Airway epithelial cell (primary cell): ENCODE results near the genes SPSB4 and RASA2.

- RAMPAGE, long total RNA: no peak
Observed at GRCh38 chr3:138744635-138745290, 90.0 kb downstream of the PIK3CB start.

DNA sequence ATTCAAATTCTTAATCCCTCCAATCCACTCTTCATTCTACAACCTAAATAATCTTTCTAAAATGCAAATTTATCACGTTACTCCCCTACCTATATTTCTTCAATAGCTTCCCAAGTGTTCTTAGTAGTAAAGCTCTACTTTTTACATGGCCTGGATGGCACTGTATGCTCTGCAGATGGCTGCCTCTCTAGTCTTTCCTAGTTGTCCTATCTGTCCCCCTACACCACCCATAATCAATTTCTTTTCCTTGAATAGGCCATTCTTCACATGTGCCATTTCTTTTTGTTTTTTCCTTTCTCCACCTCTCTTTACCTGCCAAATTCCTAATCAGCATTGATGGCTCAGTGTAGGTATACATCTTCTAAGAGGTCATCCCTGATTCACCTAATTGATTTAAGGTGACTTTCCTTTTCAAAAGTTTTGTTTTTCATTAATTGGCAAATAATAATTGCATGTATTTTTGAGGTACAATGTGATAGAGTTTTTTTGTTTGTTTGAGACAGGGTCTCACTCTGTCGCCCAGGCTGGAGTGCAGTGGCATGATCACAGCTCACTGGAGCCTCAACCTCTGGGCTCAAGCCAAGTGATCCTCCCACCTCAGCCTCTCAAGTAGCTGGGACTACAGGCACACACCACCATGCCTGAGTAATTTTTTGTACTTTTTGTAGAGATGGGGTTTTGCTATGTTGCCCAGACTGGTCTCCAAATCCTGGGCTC, 85.2 kb downstream of the PIK3CB start:
- RAMPAGE, long total RNA: no peak

- RAMPAGE, long total RNA: no peak
Observed at GRCh38 chr3:138786781-138787177, 47.9 kb downstream of the PIK3CB start.

GRCh38 chr3:138799912-138800286, 34.8 kb downstream of the PIK3CB start:
- RAMPAGE, long total RNA: no peak

DNA sequence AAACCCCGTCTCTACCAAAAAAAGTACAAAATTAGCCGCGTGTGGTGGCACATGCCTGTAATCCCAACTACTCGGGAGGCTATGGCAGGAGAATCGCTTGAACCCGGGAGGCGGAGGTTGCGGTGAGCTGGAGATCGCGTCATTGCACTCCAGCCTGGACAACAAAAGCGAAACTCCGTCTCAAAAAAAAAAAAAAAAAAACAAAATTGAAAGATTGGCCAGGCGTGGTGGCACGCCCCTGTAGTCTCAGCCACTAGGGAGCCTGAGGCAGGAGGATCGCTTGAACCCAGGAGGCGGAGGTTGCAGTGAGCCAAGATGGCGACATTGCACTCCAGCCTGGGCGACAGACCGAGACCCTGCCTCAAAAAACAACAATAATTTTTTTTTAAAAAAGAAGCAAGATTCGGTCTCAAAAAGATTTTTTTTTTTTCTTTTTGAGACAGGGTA, 2.1 kb downstream of the PIK3CB start:
- RAMPAGE, long total RNA: no peak

DNA sequence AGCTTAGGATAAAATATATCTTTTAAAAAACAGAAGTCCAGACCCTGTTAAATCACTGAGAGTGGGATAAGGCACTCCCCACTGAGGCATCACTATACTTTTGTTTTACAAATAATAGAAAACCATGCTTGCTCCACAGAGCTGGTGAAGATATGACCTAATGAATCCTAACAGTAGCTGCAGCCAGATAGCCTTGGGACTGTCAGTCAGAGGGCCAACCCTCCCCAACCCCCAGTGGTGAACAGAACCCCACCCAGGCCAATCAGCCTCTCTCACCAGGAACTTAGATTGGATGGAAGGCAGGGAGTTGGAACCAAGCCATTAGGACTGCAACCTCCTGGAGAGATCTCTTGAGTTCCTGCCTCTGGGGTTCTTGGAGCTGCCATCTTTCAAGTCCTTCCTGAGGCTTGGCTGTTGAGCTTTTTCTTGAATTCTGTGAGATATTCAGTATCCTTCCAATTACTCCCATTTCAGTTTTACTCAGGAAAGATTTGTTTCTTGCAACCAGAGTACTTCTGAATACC, 3.0 kb upstream of the MRPS22 start:
- RAMPAGE, long total RNA: no peak

GRCh38 chr3:139354642-139355735, 11.2 kb downstream of the MRPS22 start:
- RAMPAGE, long total RNA: no peak

GRCh38 chr3:139357050-139358234, 13.6 kb downstream of the MRPS22 start:
- RAMPAGE, long total RNA: no peak

DNA sequence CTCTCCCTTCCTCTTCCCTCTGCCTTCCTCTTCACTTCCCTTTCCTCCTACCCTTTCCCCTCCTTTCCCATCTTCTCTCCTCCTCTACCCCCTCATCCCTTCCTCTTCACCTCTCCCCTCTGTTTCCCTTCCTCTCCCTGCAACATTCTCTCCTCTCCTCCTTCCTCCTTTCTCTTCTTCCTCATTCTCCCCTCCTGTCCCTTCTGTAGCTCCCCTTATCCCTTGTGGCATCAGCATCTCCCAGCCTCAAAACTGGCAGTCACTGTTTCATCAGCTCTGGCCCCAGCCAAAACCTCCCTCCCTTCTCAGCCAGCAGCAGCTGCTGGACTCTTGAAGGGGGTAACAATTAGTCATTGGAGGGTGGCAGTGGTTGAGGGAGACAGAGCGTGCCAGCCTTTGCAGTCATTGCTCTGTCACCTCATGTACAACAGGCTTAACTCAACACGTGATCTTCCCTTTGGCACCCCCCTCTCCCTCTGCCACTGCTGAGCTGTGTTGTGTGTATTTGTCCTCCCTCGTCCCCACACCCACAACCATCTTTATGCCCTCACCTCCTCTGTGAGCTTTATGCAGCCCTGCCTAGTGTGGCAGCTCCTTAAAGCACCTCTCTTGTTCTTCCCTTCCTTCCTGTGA, 28.3 kb downstream of the RBP2 start:
- RAMPAGE, long total RNA: no peak

- RAMPAGE, long total RNA: no peak
Observed at GRCh38 chr3:139533086-139533350, 6.5 kb downstream of the RBP1 start.

- RAMPAGE, long total RNA: no peak
Observed at GRCh38 chr3:140386247-140386796, 291.5 kb upstream of the TRIM42 start.

DNA sequence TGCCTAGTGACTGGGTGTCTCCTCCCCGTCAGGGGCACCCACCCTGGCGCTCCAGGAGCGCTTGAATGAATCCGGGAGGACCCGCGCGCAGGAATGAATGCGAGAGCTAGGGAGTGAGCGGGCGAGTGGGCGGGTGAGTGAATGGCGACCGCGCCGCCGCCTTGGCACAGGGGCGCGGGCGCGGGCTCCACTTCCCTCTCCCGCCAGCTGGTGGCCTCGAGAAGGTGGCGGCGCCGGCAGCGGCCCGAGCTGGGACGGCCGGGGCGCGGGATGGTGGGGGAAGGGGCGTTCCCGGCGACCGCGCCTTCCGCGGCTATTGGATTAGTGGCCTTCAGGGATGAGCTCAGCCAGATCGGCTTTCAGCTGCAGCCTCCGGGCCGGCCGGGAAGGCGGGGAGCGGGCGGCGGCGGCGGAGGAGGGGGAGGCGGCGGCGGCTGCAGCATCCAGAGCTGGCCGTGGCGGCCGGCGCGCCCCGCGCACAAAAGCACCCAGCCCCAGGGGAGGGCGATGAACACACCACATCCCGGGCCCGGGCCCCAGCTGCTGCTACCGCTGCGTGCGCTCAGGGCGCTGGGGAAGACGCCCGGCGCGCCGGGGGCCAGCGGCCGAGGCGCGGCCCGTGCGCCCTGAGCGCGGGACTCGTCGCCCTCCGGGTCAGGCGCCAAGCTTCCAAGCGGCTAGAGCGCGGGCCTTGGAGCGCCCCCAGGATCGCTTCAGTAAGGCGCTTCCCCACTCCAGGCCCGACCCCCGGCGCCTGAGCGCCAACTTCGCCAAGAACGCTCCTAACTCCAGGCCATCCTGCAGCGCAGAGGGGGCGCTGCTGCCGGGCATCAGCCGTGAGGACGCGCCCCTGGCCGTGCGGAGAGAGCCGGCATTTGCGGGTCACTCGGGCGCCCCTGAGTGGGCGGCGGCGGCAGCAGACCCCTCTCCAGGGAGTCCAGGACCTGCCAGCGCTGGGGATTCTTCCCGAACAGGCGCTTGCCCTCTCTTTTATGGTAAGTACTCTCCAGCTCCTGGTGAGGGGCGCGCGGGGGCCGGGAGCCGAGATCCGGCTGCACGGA, at the start of gene SPSB4:
SPSB4 (plus strand) TSS at position 350 of the 1,061 bp plus-strand sequence.
- RAMPAGE, long total RNA: no peak

GRCh38 chr3:141108108-141108817, 57.1 kb downstream of the SPSB4 start:
- RAMPAGE, long total RNA: no peak

DNA sequence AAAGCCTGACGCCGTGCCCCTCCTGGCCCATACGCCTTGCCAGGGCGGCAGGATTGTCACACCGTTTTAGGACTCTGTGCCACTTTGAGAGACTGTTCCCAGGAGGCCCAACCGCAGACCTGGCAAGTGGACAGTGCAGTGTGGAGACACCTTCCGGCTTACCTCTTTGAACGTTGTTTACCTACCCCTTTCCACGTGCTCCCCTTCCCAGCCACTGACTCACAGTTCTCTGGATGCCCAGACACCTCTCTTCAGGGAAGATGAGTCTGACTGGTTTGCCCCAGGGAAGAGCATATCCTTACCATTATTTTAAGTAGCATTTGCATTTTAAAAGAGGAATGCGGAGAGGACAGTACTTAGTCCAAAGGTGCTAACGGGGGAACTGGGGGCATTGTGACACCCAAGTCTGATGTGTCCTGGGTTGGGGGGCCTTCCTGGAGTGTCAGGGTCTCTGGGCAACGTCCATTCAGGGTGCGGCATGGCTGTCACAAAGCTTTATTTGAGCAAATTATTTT, 83.9 kb upstream of the PXYLP1 start:
- RAMPAGE, long total RNA: no peak

DNA sequence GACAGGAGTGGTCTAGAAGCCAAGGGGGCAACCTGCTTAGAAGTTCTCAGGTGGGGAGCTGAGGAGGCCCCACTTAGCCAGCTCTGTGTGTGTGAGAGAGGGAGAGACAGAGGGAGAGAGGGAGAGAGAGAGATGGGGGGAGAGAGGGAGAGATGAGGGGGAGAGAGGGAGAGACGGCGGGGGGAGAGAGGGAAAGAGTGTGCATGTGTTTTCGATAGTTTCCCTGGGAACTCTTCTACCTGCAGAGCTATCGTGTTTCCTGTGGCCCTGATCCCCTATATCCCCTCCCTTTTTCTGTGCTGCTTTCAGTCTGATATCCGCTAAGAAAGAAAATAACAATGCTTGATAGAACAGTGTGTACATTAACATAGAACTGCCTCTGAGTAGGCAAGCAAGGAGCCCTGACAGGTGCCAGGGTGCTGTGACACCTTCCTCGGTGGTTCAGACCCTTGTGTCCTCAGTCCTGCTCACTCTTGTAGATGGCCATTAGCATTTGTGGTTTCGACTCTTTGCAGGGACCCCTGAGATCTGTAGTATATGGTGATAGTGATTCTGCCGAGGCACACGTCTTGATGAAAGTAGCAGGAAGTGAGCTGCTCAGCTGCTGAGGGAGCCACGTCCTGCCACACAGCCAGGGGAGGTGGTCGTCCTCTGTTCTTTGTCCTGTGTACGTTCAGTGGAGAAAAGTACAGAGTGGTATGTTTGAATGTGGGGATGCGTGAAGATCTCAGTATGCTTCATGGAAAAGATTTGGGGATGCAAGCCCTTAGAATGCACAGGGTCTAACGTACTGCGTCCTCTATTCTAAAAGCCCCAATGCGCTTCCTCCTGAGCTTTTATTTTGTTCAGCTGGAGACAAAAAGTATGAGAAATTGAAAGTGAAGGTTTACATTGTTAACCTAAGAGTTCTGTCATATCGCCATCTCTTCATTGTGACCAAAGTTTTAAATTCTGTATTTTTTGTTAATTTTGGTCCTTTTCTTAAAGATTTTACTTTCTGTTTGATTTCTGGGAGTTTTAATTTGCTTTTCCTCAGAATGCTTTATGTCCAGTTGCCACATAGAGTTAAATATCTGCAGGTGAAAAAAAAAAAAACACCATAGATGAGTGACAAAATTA, 35.3 kb downstream of the PXYLP1 start:
- RAMPAGE, long total RNA: no peak

DNA sequence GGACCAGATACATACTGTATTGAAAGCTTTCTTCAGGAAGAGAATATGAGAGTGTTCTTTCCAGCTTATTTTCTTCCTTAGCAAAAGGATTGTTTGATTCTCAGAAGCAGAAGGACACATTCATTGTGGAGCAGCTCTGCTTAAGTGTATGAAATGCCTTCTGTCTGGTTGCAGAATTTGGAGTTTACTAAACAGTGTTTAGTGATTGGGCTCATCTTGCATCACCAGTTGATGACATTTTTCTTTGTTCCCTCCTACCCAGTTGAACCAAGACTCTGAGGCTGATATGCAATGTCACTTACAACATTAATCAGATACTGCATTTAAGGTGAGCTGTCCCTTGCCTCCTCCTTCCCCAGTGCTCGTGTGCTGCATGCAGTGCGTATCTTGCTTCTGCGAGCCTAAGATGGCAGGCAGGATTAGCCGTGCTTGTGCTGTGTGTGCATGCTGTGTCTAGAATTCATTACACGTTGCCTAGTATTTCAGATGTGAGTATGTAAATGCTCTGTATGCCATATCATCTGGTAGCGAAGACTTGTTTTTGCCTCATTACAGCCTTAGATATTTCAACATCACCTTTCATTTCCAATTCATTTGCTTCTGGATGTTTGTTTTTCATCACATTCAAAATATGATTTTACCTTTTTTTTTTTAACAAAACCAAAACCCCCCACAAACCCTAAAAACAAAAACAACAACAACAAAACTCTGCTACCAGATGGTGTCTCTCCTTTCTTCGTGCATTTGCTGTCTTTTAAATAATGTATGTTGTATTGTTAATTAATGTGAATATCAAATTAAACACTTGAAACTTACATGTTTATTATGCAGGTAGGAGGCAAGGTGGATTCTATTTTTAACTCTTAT, 18.5 kb downstream of the ZBTB38 start:
- RAMPAGE, long total RNA: no peak

GRCh38 chr3:141409871-141410206, 41.5 kb downstream of the ZBTB38 start:
- RAMPAGE, long total RNA: no peak

- RAMPAGE, long total RNA: no peak
Observed at GRCh38 chr3:141456258-141456851, 30.5 kb upstream of the RASA2 start.

GRCh38 chr3:141485627-141486611, 908 bp upstream of the RASA2 start:
- RAMPAGE, long total RNA: no peak

GRCh38 chr3:141486612-141487477, at the start of gene RASA2:
TSS of gene RASA2 (plus strand) at chr3:141487027.
- RAMPAGE, long total RNA: no peak